ENCODE results near the genes HIVEP3 and CLDN19.

DNA sequence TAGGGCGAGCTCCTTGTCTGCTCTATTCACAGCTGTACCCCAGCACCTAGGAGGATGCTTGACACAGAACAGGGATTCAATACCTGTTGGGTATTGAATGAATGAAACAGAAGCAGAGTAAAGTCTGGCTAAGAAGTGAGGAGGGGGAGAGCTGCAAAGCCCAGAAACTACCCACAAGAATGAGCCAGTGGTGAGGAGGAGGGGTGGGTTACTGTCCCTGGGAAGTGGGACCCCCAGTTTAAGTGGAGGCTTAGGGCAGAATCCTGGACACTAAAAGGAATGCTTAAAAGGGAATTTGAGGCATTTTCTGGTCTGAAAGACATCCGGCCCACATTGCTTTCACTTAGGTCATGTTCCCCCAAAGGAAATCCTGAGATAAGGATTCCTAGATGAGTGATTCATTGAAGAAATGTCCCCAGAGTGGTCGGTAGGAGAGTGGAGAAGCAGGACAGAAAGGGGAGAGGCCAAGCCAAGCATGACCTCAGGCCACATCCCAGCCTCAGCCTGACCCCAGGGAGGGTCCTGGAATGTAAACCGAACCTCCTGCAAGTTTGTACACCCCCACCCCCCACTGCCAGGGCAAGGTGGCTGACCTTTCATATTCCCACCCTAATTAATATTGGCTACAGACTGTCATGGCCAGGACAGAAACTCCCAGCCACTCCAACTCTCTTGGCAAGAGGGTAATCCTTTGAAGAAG, 16.7 kb downstream of the HIVEP3 start:
- PRO-cap, 2 experiments = no peak in any of the 2 experiments

- PRO-cap, 2 experiments = no peak in any of the 2 experiments
Measured at GRCh38 chr1:41918571-41919142, at the start of gene HIVEP3. TSS of gene HIVEP3 (minus strand) at chr1:41918922.

DNA sequence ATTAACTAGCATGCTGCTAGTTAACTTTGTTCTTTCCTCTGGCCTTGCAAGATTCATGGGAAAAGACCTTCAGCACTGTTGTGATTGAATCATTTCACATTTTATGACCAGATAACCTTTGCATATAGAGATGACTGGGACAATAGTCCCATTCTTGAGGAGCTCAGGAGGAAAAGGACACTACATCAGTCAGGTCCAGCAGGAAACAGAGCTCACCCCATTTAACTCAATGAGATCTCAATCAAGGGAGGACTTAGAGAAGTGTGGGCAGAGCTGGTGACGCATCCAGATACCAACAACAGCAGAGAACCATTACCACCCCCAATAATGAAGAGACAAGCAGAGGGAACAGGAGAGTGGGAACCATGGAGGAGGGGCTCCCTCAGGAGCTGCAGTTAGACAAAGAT, 109.4 kb upstream of the GUCA2B start:
- PRO-cap, 2 experiments = no peak in any of the 2 experiments

DNA sequence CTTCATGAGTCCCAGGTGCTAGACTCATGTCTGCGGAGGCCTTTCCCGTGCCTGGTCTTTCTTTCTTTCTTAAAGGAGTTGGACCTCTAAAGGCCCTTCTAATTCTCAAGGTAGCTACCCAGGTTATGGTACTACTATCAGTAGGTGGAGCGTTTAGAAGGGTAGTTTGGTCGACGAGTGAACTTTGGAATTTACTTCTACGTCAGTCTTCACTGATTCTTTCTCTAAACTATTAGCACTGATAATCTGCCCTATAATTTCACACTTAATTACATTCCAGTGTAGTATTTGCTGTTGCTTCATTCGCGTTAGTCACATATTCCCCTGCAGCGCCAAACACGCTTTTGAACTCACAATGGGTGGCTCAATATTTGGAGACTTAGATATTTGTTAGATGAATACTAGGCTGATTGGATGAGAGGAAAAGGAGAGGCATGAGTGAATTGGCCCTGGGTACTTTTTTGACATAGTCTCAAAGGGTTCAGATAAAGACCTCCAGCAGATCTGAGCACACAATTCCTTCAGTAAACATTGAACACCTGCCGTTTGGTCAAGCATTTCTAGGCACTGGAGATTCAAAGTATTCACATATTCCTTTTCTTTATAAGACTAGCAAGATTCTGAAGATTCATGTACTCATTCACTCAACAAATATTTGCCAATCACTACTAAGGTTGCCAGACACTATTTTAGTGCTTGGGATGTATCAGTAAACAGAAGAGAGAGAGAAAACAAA, 884 bp upstream of the FOXJ3 start:
- PRO-cap, 2 experiments = no peak in any of the 2 experiments

GRCh38 chr1:42683386-42683642, 1.1 kb downstream of the YBX1 start:
- PRO-cap, 2 experiments = no peak in any of the 2 experiments

DNA sequence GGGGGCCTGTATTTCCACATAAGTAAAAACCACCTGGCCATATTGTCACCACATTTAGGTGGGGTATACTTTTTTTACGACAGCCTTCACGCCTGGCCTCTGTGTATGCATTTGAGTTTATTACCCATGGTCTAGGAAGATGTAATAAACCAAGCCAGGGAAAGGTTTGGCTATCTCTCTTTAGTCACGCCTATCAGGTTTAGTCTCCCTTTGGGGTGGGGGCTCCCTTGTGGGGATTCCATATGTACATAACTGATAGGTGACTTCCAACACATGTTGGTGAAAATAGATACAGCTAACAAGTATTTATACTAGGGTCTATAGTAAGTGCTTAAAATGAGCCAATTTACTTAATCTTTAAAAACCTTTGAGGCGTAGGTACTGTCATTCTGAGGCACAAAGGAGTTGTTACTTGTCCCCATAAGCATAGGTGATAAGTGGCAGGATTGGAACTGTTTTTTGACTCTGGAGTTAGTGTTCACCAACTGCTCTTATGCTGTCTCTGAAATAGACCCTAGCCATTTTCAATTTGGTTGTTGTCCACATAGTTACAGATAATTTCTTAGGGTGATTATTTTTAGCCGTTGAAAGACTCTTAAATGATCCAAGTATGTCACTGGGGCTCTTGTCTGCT, 4.3 kb downstream of the YBX1 start:
- PRO-cap, 2 experiments = no peak in any of the 2 experiments

- PRO-cap, 2 experiments = no peak in any of the 2 experiments
Measured at GRCh38 chr1:42688530-42689122, 6.4 kb downstream of the YBX1 start.

- PRO-cap, 2 experiments = no peak in any of the 2 experiments
Measured at GRCh38 chr1:42692800-42693411, 10.7 kb downstream of the YBX1 start.

GRCh38 chr1:42739817-42740527, at the start of gene CLDN19:
TSS of gene CLDN19 (minus strand) at chr1:42740236.
- PRO-cap, 2 experiments = no peak in any of the 2 experiments

- PRO-cap, 2 experiments = no peak in any of the 2 experiments
Measured at GRCh38 chr1:42850971-42851440, 4.6 kb downstream of the ZNF691 start.

DNA sequence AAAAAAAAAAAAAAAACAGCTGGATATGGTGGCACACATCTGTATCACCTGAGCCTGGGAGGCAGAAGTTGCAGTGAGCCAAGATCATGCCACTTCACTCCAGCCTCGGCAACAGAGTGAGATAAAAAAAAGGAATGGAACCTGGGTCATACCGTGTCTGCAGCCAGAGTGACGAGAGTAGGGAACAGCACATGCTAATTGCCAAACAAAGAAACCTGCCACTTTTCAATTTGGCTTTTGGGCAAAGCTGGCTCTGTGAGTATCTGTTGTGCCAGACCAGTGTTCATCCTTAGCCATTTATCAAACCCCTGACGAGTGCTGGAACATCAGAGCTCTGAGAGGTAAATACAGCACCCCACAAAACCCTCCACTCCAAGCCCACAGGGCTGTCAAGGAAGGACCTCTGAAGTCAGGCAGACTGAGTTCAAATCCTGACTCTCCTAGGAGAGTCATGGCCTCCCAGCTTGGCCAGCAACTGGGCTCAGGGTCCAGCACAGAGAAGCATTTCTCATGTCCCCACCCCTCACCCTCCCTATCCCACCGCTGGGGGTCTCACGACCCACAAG, 11.0 kb downstream of the SLC2A1 start:
- PRO-cap, 2 experiments = no peak in any of the 2 experiments

- PRO-cap, 2 experiments = no peak in any of the 2 experiments
Measured at GRCh38 chr1:42951314-42952015, 7.2 kb downstream of the SLC2A1 start.

DNA sequence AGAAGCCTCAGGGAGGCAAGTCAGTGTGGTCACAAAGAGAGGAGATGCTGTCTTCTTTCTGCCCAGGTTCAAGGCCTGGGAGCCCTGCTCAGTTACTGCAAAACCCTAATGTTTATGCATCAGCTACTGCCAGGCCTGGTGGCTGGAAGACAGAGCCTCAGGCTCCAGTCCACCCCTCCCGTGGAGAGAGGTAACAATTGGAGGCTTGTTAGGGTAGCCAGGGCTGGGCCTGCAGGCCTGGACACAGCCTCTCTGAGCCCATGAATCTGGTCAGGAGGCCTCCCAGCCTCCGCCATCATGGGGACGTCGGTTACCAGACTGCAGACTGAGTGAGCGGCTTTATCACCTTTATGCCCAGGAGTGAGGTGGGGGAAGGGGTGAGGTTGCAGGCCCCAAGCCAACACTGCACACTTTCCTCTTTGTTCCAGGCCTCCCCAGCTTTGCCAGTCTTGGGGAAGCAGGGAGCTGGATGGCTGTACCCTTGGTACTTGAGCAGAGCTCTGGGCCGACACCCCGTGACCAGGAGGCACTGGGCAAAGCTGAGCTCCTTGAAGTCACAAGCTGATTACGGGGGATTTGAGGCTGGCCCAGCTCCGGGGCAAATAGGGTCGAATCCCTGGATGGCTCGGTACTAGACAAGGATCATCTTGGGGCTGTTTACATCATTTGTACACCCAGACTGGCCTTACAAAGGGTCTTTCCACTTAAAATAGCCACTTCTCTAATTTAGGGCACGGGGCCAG, 5.3 kb downstream of the SLC2A1 start:
- PRO-cap, 2 experiments = no peak in any of the 2 experiments

DNA sequence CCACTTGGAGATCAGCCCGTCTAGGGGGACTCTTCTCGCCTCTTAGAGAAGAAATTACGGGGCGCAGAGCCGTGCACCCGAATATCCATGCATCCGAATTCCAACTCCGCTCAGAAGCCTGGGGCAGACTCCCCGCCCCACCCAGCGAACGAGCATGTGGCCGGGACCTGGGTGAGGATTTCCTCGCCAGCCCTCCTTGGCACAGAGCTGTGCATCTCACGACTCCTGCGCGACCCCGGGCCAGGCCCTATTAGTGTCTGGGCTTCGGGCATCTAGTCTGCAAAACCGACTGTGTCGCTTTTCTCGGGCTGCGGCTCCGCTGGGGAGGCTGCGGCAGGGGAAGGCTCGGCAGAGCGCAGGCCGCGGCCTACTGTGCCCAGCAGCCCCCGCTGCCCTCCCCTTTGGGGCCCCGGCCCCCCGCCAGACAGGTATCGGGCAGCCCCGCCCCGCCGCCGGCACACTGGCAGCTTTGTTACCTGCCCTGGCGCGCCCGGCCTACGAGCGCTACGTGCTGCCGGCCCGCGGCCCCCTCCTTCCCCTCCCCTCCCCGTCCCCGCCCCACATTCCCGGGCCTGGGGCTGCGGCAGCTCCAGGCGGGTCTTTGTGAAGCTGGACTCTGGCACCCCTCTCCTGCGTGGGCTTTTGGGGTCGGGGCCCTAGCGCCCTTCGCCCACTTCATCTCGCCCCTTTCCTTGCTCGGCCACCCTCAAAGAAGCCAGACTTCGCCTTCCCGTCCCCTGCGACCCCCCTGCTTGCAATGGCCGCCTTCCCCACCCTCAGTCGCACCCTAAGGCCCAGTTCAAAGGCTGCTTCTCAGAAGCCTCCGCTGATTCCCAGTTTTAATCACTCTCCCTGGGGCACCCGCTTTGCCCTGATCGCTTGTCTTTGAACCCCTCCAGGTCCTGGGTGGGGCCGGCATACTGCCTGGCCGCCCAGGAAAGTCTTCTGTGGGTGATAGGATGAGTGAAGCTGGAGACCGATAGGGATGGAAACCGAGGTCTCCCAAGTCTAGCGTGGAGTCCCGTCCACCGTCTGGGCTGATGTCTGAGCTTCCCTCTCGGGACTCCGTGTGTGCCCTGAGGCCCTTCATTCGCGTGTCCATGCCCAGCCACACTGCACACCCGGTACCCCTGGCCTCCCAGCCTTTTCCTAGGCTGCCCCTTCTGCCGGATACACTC, 48.9 kb upstream of the SLC2A1 start:
- PRO-cap, 2 experiments = peak in 1 of 2 experiments; most common plus-strand start position 563 of the sequence (in 1); most common minus-strand start position 321 of the sequence (in 1)

GRCh38 chr1:43067774-43068649, 79.7 kb upstream of the CFAP144 start:
- PRO-cap, 2 experiments = peak in 2 of 2 experiments; most common plus-strand start chr1:43068253 (in 2); most common minus-strand start chr1:43068252 (in 1)

- PRO-cap, 2 experiments = no peak in any of the 2 experiments
Measured at GRCh38 chr1:43069296-43069495, 78.5 kb upstream of the CFAP144 start.

GRCh38 chr1:43164221-43164652, 7.9 kb downstream of the EBNA1BP2 start:
- PRO-cap, 2 experiments = no peak in any of the 2 experiments

GRCh38 chr1:43184936-43185664, 13.0 kb downstream of the CFAP57 start:
- PRO-cap, 2 experiments = no peak in any of the 2 experiments

DNA sequence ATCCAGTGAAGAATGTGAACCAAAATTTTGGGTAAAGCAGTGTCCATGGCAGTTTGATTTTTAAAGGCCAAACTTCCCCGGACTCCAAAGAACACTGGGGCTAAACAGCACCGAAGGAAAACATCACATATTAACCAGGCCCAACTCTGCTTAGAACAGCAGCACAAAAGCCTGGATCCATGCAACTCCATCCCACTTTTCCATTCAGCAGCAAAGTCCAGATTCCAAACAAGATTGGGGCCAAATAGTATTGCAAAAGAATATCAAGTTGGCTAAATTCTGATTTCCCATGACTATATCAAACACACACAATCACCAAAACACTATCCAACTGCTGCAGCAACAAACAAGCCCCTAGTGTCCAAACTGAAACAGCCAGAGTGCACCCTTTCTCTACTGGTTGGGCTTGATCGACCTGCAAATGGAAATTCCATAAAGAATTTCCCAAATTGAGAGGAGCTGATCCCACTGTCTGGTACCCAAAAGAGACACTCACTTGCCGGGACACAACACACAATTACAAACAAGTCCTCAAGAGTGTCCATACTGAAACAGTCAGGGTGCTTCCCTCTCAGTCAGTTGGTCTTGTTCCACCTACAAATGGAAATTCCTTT, 19.4 kb upstream of the TMEM125 start:
- PRO-cap, 2 experiments = no peak in any of the 2 experiments

DNA sequence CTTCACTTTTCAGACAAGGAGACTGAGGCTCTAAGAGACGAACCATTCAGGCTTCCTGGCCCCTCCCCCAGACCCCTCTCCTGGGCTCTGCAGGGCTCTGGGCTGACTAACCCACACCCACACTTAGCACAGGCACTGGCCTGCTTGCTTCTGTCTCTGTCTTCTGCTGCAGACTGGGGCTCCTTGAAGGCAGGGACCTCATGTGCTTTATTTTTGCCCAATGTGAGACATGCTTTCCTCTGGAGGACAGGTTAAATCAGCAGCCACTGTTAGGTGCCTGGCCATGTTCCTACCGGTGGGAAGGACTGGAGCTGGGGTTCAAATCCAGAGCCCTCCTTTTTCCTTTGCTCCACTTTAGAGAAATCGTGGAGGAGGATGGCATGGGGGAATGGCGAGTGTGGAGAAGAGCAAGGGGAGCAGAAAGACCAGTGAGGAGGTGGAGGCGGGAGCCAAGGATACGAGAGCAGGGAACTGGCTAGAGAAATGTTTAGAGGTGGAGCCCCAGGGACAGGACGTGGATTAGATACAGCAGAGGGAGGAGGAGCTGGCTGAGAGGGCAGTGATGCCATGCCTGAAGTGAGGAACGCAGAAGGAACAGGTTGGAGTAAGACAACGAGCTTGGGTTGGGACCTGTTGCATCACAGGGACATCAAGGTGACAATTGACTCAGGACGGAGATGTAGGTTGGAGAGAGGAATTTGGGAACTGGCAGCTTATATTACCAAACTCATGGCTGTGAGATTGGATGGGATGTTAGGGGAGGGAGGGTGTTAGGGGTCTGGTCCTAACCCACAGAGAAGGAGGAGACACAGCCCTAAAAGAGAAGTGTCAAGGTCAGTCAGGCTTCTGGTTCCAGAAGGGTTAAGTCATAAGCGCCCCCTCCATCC, 1.8 kb downstream of the TMEM125 start:
- PRO-cap, 2 experiments = no peak in any of the 2 experiments

All from Colon Carcinoma Metastatic in the Lung (tissue), 2 donors.